Metanephros (tissue), 2 donors: ENCODE data around the gene PRPF39.

GRCh38 chr14:35374170-35374916, 30.2 kb downstream of the NFKBIA start:
- RAMPAGE, long total RNA = no peak

DNA sequence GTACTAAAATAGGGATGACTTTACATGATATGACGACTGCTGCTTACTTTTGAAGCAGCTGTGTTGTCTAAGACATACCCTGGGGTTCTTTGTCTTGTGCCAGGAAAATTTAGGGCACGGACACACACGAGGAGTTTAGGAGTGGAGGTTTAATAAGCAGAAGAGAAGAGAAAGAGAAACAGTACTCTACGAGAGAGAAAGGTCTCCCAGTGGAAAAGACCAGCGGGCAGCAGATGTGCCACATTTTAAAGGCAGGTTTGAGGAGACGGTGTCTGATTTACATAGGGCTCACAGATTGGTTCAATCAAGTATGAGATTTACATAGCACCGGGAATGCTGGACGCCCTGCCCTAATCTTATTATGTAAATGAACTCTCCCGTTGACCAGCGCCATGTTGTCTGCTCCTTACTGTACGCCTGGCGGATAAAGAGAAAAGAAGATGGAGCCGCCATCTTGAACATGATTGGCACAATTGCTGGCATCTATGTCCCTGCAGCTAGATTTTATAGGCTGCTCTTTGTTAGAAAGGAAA, 17.9 kb downstream of the NFKBIA start:
- RAMPAGE, long total RNA = no peak

- RAMPAGE, long total RNA = no peak
Observed at GRCh38 chr14:35861135-35861684, 35.1 kb downstream of the BRMS1L start.

- RAMPAGE, long total RNA = no peak
Observed at GRCh38 chr14:35985687-35986369, 159.7 kb downstream of the BRMS1L start.

DNA sequence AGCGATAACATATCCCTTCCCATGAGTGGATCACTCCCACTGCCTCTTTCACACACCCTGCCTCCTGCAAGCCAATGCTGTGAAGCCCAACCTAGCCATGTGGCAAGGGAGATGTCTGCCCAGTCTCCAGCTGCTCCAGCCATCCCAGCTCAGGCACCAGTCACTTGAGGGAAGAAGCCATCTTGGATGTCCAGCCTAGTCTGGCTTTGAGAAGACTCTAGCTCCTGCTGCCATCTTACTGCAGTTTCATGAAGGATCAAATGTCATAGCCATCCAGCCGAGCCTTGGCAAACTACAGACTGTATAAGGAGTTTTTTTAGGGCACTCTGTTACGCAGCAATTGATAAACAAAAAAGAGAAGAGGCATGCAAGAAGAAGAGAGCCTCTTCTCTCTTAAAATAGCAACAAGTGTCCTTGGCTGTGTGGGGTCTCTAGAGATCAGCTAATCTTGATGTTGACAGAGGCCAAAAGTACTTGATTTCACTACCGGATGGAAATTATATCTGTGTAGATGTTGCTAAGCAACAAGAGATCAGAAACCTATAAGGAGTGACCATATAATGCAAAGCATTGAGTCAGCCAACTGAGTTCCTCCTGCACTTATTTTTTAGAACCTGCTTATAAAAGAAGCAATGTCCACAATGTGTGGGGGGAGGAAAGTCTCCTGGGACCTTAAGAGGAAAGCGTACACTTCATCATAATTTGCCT, 241.5 kb downstream of the BRMS1L start:
- RAMPAGE, long total RNA = no peak

GRCh38 chr14:36068660-36069199, 242.6 kb downstream of the BRMS1L start:
- RAMPAGE, long total RNA = no peak

DNA sequence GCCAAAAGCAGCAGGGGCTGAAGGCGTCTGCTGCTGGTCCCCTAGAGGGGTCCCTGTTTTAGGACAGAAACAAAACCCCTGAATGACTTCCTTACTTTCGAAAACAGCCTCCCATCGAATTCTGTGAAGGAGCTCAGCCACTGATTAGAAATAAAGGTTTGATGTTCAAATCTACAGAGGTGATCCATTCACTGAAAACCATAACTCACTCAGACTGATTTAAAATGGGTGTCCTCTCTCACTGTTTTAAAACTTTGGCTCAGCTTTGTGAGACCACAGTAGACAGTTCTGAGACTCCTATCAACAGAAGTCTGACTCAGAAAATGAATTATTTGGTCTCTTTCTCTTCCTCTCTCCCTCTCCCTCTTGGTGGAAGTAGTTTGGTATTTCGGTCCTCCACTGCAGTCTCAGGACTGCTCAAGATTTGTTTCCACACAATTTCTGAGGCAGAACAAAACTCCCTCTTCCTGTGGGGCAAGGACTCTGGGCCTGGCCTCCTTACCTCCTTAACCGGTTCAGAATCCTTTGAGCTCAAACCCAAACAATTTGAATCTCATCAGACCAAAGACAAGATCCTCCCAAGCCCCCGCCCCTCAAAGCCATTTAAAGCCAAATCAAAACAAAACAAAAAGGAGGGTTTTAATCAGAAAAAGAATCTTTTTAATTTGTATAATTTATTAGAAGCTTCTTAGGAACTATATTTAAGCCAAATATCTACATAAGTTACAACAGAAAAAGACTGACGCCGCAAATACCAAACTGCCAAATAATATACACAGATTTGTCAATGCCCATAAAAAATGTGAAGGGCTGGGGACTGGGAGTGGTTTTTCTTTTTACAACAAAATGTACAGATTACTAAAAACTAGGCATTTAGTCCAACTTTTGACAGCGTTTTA, 4.0 kb downstream of the NKX2-1 start:
- RAMPAGE, long total RNA = no peak

GRCh38 chr14:36519373-36520022, 534 bp downstream of the NKX2-1 start:
- RAMPAGE, long total RNA = no peak

GRCh38 chr14:37466058-37466439, 129.0 kb downstream of the FOXA1 start:
- RAMPAGE, long total RNA = no peak

DNA sequence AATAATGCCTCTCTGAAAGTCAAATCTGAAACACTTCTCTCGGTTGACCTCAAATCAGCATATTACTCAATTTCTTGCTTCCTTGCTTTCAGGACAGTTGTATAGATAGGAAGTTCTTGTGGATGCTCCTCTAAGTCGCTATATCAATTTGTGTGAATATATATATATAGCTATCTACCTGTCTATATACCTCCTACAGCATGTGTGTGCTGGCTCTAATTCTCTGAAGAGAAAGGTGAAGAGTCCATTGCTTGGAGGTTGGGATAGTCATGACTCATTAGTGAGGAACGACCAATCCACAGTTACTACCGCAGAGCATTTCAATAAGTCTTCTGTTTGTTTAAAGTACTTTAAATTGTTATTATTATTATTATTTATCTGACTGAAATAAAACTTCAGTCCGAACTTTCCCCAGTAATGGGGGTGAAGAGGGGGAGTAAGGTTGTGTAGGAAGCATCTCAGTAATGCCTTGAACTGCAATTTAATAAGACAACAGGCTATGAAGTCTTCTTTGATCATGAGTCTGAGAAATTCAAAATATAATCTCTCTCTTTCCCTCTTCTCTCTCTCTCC, 12.3 kb downstream of the FOXA1 start:
- RAMPAGE, long total RNA = no peak

GRCh38 chr14:37588104-37588898, 6.7 kb downstream of the FOXA1 start:
- RAMPAGE, long total RNA = no peak

DNA sequence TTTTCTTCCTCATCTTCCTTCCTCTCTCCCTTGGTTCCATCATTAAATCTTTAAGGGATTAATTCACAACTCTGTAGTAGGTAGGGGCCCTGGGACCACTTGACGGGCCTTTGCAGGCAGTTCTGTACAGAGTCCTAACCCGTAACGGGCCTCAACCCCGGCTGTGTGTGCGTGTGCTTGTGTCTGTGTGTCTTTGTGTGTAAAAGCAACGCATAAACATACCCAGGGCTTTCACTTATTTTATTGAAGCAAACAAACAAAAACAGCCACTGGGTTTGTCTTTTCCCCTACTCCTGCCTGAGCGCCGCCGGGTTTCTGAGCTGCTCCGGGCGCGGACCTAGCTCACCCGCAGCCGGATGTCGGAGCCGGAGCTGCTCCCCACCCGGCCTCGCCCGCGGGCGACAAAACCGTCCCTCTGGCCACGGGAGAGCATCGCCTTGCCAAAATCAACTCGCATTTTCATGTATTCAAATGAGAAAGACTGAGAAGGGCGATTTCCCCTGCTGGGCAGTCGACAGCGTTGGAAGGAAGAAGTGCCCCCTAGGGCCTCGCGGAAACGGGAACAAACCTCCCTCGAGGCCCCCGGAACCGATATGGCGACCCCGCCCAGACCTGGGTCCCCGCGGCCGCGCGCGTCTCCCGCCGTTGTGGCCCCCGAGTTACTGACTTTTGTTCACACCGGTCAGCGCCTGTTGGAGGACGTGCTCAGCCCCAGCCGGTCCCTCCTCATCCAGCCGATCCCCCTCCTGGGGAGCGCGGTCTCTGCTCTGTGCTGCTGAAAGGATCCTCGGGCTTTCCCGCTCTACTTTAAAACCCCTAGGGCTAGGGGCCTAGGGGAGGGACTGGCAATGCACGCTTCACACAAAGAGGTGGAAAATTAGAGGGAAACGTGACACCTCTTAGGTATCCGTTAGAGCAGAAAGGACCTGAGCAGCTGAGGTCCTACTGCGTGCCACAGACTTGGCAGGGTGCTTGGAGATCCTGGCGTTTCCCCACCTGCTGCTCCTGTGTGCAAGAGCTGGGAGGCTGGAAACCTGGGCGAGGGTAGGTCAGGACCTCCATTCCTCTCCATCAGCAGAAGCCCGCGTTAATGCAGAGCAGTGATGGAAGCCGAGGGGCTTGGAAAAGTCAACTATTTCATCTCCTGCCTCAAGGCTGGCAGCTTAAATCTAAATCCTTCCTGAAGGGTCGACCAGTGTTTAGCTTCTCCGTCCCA, 4.2 kb downstream of the TTC6 start:
- RAMPAGE, long total RNA = no peak

DNA sequence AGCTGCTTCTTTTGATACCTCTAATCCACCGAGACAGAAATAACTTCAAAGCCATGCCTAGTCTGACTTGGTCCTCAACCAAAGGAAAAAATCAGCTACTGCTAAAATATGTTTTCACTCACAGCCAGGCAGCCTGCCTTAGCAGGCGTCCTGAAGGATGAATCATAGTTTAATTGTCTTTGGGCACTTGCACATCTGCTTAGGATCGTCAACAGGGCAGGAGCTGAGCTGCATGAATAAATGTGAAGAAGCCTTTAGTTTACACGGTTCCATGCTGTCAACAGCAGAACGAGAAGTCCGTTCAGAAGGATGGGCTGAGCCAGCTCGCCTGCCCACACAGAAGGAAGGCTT, 269.8 kb downstream of the TTC6 start:
- RAMPAGE, long total RNA = no peak

- RAMPAGE, long total RNA = no peak
Observed at GRCh38 chr14:38078297-38078937, 129.3 kb upstream of the SSTR1 start.

- RAMPAGE, long total RNA = no peak
Observed at GRCh38 chr14:39203377-39204576, 28.7 kb downstream of the PNN start.

DNA sequence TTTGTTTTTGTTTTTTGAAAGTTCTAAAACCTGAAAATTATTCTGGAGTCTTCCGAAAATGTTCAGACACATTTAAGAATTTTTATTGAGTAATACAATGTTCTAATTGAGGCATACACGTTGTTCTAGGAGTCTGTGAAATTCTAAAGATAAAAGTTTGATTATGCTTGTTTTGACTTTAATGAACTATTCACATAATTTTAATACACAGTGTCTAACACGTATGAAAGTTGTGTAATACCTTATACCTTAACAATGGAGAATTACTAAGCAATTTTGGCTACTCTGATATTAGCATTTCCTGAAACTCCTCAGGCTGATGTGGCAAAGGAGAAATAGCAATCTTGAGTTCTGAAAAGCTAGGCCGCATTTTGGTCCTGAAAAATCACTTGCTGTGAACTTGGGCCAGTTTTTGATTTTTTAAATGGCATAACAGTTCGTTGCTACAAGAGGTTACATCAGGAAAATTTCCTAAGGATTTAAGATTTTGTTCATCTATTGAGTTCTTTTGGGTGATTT, 32.0 kb downstream of the MIA2 start:
- RAMPAGE, long total RNA = no peak

DNA sequence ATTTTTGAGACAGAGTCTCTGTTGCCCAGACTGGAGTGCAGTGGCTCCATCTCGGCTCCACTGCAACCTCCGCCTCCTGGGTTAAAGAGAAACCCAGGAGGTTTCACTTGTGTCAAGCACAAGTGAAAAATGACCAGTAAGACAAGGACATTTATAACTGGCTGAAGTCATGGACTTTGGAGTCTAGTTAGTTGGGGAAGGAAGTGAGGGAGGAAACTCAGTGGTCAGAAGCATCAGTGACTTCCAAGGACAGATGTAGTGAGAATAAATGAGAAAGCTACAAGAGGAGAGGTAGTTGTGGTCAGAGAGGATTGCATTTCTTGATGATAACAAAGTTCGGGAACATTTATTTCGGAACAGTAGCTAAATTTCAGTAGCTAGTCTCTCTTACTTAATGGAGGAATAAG, 85.3 kb downstream of the FBXO33 start:
- RAMPAGE, long total RNA = no peak

DNA sequence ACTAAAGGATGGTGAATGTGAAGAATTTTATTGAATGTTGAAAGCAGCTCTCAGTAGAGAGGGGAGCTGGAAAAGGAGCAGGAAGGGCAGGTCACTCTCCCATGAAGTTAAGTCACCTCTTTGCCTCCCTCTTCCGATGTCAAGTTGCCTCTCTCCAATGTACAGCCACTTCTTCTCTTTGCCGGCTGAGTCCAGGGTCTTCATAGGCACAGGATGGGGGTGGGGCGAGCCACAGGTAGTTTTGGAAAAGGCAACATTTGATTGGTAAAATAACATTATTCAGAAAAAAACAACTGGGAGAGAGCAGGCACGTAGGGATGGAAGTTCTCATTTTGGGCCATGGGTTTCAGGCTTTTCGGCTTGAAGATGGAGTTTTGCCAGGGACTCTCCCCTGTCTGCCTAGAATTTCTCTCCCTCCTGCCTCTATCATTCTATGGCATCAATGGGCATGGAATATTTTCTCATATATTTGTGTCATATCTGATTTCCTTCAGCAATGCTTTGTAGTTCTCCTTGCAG, 821.2 kb upstream of the LRFN5 start:
- RAMPAGE, long total RNA = no peak

GRCh38 chr14:41605169-41605749, 1.4 kb upstream of the LRFN5 start:
- RAMPAGE, long total RNA = no peak

DNA sequence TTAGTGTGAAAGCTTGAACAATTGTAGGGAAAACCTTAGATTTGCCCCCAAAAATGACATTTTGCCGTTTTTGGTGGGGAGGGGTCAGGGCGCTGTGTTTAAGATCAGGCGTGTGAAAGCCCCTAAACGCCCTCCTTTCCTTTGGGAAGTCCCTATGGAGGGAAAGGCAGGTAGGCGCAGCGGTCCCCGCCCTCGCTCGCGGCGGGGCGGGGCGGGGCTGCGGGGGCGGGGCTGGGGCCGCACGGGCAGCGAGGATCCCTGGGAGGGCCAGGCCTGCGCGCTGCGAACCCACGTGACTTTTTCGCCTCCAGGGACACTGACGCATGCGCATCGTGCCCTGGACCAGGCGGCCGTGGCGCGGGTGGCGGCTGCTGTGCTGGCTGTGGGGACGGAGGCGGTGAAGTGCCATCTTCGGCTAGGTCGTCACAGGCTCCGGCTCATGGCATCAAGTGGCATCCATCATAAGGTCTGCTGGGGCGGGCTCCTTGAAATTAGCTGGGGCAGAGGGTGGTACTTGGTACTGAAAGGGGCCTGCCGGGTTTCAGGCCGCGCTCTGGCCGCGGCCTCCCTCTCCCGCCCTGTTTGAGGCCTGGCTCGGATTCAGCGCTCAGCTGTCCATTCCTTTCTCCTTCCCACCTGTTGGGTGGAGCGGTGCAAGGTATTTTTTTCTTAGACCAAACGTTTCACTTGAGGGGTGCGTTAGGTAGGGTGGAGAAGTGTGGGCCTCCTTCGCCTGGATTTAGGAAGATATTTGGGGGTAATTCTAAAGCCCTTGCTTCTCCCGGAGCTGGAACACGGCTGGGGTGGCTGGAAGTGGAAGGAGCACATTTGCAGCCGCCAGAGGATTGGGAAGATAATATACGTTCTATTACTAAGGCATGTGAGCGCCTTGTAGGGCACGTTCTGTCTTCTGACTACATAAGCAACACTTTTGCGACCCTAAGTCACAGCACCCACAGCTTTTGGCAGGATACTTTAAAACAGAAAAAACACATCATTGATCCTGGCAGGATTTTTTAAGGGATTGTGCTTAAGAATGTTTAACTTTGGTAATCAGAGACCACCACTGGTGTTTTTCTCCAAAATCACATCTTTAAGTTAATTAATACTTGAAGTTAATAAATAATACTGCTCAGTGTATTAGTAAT, at the start of gene PRPF39:
Gene PRPF39, plus strand, starts transcription at position 333 of the 1,148 bp plus-strand sequence.
- RAMPAGE, long total RNA = start-site peak on the plus strand centred at position 363 of the sequence, 57 bp wide, 2,605 and 672 reads in 2 replicates